Foreskin keratinocyte (primary cell): ENCODE measurements around a stretch of chr14.

DNA sequence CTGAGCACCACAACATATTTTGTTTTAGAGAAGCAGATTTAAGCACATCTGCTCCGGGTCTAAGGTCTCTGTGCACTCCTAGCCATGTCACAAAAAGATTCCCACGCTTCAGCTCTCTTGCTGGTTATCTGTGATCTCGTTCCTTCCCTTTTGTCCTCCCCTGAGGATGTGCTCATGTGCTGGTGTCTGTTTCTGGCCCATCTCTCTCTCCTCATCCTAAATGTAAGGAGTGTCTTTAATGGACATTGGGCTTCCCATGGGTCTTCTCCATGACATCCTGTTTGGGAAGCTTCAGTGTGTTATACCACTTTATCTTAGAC, 53.7 kb upstream of the GNPNAT1 start:
- RAMPAGE, total RNA = no peak

GRCh38 chr14:52877674-52878131, 73.1 kb downstream of the FERMT2 start:
- RAMPAGE, total RNA = no peak

DNA sequence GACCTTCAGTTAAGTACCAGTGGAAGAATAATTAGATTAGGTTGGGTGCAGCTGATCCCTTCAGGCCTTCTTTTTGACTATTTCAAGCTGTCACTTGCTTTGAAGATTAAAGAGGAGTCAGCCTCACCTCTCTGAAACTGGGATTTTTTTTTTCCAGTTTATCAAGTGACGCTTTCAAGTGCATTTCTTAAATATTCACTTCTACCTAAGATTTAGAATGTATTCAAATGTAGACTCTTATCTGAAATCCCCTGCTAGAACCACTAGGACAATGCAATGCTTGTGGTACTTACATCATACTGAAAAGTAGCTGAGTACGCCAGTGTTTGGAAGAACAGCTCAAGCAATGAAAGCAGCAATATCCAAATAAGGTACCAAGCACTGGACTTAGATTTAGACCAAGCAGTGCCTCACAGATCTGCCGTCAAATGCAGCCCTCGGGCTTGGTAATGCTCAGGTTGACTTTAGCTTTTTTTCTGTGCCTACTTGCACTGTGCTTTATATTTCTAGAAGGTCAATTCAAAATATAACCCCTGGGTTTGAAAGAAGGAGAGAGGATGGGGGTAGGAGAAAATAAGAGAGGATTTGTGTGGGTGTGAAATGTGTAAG, 3.7 kb upstream of the FERMT2 start:
- RAMPAGE, total RNA = no peak

- RAMPAGE, total RNA = no peak
Observed at GRCh38 chr14:53670812-53671156, 285.8 kb downstream of the BMP4 start.

- RAMPAGE, total RNA = no peak
Observed at GRCh38 chr14:53881257-53881853, 75.3 kb downstream of the BMP4 start.

GRCh38 chr14:54085411-54085852, 128.8 kb upstream of the BMP4 start:
- RAMPAGE, total RNA = no peak

DNA sequence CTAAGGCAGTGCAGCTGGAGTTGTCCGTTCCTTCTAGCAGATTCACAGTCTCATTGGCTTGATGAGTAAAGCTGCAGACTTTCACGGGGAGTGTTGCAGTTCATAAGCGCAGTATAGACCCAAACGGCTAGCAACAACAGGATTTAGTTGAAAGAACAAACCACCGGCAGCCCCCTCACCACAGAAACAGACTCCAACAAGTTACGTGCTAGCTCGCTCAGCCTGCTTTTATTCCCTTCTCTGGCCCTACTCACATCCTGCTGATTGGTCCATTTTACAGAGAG, 4.5 kb upstream of the CDKN3 start:
- RAMPAGE, total RNA = no peak

GRCh38 chr14:54510019-54510900, 554 bp downstream of the CGRRF1 start:
- RAMPAGE, total RNA = no peak

DNA sequence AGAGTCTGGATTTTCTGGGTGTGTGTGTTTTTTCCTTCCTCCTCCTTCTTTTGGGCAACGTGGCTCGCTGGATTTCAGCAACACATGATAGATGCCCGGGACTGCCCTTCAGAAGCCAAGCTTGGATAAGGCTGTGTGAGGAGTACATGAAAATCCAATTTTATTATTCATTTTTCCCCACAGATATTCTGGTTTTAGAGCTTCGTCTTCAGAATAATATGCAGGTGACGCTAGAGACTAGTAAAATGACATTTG, 1.4 kb downstream of the SAMD4A start:
- RAMPAGE, total RNA = no peak

DNA sequence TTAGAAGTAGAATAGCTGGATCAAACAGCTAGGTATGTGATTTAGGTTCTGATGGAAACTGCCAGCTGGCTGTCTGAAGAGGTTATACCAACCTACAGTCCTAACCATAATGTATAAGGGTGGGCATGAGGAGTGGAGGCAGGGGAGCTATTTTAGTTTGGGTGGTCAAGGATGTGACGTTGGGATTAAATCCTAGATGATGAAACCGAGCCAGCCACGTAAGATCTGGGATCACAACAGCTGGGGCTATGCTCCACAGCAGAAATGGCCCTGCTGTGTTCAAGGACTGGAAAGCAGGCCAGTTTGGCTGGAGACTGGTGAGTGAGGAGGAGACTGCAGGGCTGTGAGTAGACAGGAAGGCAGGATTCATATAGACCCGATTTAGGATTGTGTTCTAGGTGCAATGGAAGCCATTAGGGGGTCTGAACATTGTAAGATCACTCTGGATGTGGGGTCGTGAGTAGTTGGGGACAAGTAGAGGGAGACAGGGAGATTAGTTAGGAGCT, 66.2 kb downstream of the SAMD4A start:
- RAMPAGE, total RNA = no peak

DNA sequence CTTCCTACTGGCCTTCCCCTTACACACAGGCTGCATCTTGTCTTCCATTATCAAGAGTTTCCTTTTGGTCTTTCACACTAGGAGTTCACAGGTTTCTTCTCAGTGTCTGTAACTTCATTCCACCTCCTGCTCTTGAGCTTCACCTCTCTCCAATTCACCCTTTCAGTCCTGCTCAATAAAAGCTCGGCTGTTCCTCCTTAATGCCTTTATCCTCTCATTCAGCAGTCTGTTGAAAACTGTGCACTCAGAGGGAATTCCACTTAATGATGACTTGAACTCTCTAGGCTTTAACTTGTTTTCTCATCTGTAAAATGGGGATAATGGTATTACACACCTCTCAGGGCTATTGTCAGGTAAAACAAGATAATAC, 73.9 kb downstream of the SAMD4A start:
- RAMPAGE, total RNA = no peak

DNA sequence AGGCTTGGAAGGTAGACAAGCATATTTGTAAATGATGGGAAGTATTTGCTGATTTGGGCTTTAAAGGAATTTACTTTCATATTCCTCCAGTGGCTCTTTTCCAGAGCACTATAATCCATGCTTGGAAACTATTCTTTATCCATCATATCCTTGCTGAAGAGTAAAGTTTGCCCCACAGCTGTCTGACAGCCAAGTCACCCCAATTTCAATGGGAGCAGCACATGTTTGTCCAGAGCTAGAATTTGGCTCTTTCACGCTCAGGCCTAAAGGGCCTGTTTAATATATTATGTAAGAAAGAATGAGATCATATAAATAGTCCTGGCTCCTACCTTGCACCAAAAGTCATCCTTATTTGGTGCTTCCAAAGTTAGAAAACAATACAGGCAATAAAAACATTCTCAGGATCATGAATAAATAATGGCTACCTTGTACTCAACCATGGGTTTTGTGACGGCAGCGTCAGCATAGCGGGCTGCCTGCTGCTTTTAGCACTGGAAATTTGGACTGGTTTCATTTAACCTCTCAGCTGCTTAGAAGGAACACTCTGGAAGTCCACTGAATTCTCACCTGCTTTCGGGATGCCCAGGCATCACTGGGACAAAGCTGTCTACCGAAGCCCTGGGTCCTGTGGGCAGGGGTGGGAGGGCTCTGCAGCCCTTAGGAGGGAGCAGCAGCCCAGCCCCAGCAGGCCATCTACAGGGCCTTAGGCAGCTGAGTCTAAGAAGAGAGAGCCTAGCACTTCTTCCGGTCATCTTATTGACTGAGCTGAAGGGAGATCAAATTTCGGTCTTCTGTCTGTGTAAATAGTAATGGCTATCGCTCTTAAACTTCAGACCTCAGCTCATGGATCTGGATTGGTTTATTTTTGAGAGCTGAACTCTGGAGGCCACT, 106.3 kb downstream of the SAMD4A start:
- RAMPAGE, total RNA = no peak

- RAMPAGE, total RNA = no peak
Observed at GRCh38 chr14:54676526-54677858, 110.1 kb downstream of the SAMD4A start.

- RAMPAGE, total RNA = no peak
Observed at GRCh38 chr14:54692129-54692786, 125.3 kb downstream of the SAMD4A start.

GRCh38 chr14:55103657-55104600, 25.1 kb upstream of the LGALS3 start:
- RAMPAGE, total RNA = no peak

- RAMPAGE, total RNA = no peak
Observed at GRCh38 chr14:55116151-55117080, 12.6 kb upstream of the LGALS3 start.

- RAMPAGE, total RNA = no peak
Observed at GRCh38 chr14:55121876-55122232, 7.2 kb upstream of the LGALS3 start.

DNA sequence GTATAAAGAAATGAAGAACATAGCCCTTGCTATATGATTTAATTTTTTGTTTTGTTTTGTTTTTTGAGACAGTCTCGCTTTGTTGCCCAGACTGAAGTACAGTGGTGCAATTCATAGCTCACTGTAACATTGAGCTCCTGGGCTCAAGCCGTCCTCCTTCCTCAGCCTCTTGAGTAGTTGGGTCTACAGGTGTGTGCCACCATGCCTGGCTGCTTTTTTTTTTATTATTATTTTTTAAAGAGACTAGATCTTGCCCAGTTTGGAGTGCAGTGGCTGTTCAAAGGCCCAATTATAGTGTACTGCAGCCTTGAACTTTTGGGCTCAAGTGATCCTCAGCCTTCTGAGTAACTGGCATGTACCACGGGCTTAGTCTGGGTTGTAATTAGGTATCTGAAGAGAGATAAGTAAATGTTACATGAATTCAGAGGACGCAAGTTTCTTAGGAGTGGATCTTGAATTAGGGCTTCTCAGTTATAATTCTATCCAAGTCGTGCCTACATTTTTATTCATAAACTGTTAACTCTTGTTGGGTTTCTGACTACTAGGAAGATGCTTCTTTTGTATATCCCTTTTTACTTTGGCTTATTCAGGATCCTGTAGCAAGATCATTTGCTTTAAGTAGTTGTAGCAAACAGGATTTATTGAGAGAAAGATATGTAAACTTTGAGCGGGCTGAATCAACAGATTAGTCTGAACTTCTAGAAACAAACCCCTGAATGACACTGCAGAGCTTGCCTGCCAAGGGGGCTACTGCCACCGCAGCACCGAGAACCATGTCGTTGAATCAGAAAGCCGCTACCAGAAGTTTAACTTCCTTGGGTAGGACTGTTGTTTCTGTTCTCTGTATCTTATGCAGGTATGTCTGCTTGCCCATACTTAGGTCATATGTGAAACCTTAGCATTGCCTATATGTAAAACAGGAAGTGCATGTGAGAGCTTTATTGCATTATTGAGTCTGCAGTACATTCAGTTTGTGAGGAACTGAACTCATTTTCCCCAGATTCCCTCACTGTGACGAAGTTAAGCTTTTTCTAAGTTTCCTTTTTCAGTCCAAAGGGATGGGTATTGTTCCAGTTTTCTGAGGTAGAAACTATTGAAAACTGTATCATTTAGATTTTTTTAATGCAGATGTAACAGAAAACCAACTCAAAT, 6.4 kb downstream of the FBXO34 start:
- RAMPAGE, total RNA = no peak

DNA sequence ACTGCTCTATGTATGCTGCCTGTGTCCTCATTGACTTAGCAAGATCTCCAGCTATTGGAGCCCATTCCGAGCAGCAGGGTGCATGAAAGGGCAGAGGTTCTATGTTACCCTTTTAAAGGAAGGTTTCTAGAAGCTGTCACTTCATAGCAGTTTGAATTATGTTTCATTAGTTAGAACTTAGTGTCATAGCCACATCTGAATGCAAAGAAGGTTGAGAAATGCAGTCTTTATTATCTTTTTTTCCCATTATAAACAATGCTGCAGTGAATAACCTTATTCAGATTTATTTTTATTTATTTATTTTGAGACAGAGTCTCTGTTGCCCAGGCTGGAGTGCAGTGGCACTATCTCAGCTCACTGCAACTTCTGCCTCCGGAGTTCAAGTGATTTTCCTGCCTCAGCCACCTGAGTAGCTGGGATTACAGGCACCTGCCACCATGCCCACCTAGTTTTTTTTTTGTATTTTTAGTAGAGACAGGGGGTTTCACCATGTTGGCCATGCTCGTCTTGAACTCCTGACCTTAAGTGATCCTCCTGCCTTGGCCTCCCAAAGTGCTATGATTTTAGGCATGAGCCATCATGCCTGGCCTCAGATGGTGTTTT, 19.4 kb downstream of the FBXO34 start:
- RAMPAGE, total RNA = no peak

GRCh38 chr14:55309839-55310409, 38.7 kb downstream of the FBXO34 start:
- RAMPAGE, total RNA = no peak